Esophagus muscularis mucosa (tissue), 4 donors: ENCODE results near the genes RPS23 and HAPLN1.

DNA sequence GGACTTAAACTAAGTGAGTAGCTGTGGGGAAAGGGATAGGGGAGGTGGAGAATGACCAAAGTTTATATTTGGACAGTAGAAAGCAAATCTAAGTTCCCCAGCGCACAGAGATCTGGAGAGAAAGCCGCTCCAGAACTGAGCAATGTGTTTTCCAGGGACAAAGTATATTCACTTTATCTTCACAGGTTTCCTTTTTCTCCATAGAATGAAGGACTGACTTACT, 22.5 kb upstream of the MSH3 start:
- PRO-cap, result no peak
- RAMPAGE, long total RNA, 4 experiments, result no peak in any of the 4 experiments

GRCh38 chr5:80985492-80985984, 25.4 kb downstream of the RASGRF2 start:
- PRO-cap, result bidirectional peak, plus-strand start at chr5:80985804, minus-strand start at chr5:80985691
- RAMPAGE, long total RNA, 4 experiments, result no peak in any of the 4 experiments

DNA sequence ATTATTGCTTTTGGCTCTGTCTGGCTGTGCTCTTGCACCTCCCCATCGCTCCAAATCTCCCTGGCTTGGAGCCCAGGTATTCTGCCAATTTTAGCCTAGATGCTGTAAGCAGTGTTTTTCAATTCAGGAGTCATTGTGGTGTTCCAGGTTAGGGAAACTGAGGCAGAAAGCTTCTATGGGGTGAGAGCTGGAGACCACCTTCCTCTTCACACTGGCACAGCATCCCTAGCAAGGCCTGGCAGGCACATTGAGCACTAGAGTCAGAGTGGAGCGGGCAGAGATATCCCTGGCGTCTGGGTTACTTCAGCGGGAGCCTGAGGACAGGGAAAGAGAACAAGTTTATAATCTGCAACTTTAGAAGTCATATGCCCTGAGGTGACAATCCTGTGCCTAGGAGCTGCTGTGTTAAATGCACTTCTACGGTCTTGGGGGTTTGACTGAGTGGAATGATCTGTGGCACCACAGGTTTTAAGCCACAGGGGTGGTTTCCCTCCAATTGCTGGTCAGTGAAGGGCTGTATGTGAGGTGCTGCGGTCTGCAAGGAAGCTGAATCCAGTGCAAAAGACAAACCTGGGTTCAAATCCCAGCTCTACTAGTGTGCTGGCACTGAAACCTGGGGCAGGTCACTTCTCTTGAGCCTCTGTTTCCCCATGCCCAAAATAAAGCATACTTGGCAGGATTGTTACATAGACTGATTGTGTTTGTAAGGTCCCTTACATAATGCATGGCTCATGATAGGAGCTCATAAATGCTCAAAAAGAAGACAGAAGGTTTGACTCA, 2.9 kb downstream of the CKMT2 start:
- PRO-cap, result no peak
- RAMPAGE, long total RNA, 4 experiments, result no peak in any of the 4 experiments

GRCh38 chr5:81632396-81633278, 118.3 kb downstream of the SSBP2 start:
- PRO-cap, result no peak
- RAMPAGE, long total RNA, 4 experiments, result no peak in any of the 4 experiments

GRCh38 chr5:81726651-81727126, 24.2 kb downstream of the SSBP2 start:
- PRO-cap, result no peak
- RAMPAGE, long total RNA, 4 experiments, result no peak in any of the 4 experiments

- PRO-cap, result bidirectional peak, plus-strand start at chr5:81850772, minus-strand start at chr5:81850584
- RAMPAGE, long total RNA, 4 experiments, result no peak in any of the 4 experiments
Observed at GRCh38 chr5:81850314-81851018, 99.6 kb upstream of the SSBP2 start.

DNA sequence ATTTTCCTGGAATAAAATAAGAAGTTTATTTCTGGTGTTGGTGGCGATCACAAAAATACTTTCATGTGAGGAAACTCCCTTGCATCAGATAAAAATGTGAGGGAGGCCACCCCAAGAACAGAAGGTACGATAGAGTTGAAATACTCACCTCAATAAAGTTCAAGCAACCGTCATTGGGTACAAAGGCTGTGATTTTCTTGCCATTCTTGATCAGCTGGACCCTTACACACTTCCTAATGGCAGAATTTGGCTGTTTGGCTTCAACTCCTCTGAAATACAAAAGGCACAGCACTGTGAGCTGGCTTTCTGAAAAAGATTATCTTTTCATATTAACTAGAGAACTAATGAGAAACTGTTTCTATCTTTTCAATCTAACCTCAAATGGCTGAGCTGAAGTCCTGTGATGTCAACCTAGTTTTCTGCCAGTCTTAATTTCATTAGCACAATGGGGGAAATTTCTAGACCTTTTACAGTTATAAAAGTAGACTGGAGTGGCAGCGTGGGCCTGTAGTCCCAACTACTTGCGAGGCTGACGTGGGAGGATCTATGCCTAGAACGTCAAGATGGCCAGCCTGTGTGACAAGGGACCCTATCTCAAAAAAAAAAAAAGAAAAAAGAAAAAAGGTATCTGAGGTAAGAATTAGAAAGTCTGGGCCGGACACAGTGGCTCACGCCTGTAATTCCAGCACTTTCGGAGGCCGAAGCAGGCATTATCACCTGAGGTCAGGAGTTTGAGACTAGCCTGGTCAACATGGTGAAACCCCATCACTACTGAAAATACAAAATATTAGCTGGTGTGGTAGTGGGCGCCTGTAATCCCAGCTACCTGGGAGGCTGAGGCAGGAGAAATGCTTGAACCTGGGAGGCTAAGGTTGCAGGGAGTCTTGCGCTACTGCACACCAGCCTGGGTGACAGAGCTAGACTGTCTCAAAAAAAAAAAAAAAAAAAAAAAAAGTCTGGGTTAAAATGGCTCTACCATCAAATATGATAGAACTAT, 1.6 kb downstream of the RPS23 start:
- PRO-cap, result no peak
- RAMPAGE, long total RNA, 4 experiments, result no peak in any of the 4 experiments

DNA sequence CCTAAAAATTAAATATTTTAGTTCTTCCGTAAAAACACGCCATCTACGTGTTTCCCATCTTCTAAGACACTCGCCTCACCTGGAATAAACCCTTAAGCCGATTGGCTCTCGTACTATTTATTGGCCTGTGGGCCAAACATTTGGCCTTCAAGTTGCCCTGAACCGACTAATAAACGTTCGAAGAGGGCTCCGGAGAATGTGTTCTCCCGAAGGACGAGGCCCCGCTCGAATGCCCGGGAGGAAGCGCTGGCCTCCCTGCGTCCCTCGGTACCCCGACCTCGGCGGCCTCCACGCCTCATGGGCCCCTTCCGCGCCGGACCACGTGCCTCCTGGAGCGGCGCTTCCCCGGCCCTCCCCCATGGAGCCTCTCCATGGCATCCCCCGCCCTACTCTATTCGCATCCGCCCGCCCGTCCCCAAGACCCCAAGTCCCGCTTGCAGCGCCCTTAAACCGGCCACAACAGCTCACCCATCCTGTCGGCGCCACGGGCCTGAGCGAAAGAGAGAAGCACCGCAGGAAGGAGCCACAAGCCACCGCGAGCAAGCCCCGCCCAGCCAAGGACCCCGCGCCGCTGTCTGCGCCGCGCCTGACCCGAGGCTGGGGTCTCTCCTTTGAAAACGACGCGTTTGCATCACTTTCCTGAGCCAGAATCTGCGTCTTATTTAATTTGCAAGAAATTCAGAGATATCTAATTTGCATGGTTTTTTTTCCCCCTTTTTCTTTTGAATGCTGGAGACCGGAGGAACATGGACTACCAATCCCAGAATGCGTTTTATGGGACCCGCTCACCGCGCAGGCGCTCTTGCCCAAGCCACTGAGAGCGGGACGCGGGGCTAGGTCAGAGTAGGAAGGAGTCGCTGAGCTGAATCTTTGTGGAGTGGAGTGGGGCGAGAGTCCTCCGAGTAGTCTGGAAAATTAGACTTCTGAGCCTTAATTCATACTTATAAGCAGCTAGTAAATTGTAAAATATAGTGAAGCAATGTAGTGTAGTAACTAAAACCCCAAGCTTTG, at the start of gene RPS23:
TSS of gene RPS23 (minus strand) at position 503 of the 1,011 bp plus-strand sequence.
- PRO-cap, result bidirectional peak, plus-strand start at position 854 of the sequence, minus-strand start at position 503 of the sequence
- RAMPAGE, long total RNA, 4 experiments, result start-site peak on the plus strand in 2 of 4 experiments, centred at position 816 of the sequence, 10 to 18 reads per replicate; start-site peak on the minus strand in 4 of 4 experiments, centred at positions 502 to 508 of the sequence, 17,751 to 47,850 reads per replicate

- PRO-cap, result no peak
- RAMPAGE, long total RNA, 4 experiments, result no peak in any of the 4 experiments
Observed at GRCh38 chr5:82348592-82349189, 70.5 kb upstream of the RPS23 start.

GRCh38 chr5:82356728-82357822, 78.9 kb upstream of the RPS23 start:
- PRO-cap, result unidirectional peak, plus-strand start at chr5:82357552
- RAMPAGE, long total RNA, 4 experiments, result no peak in any of the 4 experiments

DNA sequence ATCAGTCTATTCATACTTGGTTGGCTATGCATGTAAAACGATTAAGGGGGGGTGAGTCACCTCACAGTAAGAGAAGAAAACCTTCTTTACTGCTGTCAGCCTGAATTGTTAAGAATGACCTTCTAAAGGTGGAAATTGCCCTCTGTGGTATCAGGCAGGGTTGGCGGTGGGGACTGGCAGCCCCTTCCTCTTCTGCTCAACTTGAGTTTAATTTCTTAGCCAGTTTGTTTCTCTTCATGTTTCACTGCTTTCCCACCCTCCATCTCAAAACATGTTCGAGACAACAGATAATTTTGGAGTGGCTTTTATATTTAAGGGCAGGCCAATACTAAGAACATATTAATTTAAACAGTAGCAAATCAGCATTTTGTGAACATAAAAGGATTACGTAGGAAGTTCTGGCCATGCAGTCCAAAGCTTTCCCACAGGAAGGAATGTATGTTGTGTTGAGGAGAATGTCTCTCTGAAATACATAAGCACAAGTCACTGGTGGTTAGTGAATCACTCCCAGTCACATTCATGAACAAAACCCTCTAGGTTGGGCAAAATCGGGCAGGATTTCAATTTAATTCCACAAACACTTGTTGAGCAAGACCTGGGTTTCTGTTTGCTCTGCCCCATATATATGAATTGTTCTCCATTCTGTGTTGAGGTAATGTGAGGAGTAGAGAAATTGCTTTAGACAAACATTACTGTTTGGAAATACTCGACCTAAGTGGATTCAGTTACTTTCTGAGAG, 127.3 kb upstream of the RPS23 start:
- PRO-cap, result no peak
- RAMPAGE, long total RNA, 4 experiments, result no peak in any of the 4 experiments

GRCh38 chr5:82470648-82471117, 192.5 kb upstream of the RPS23 start:
- PRO-cap, result unidirectional peak, plus-strand start at chr5:82470892
- RAMPAGE, long total RNA, 4 experiments, result no peak in any of the 4 experiments

GRCh38 chr5:83055399-83056164, 21.6 kb downstream of the TMEM167A start:
- PRO-cap, result no peak
- RAMPAGE, long total RNA, 4 experiments, result no peak in any of the 4 experiments

DNA sequence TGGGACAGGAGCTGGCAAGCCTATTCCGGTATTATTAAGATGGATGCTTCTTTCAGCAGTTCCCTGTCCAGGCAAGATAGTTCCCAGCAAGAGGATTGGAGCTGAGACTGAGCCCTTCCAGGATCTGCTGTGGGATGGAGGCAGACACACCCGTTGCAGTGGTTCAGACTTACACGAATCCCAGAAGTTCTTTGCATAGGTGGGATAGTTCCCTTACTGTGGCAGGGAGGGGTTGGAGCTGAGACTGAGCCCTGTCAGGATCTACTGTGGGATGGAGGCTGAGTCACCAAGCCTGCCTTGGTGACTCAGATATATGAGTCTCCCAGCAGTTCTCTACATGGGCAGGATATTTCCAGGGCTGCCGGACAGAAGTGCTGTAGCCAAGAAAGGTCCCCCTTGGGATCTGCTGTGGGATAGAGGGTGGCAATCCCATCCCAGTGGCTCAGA, 18.5 kb downstream of the XRCC4 start:
- PRO-cap, result no peak
- RAMPAGE, long total RNA, 4 experiments, result no peak in any of the 4 experiments

DNA sequence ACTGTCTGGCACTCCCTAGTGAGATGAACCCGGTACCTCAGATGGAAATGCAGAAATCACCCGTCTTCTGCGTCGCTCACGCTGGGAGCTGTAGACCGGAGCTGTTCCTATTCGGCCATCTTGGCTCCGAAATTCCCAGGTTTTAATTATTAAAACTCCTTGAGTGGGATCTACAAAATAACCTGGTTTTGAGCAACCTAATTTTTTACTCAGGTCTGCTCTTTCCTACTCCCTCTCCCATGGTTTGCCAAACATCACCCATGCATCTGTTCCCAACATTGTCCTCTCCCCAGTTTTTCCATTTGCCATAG, 7.9 kb upstream of the VCAN start:
- PRO-cap, result no peak
- RAMPAGE, long total RNA, 4 experiments, result no peak in any of the 4 experiments

DNA sequence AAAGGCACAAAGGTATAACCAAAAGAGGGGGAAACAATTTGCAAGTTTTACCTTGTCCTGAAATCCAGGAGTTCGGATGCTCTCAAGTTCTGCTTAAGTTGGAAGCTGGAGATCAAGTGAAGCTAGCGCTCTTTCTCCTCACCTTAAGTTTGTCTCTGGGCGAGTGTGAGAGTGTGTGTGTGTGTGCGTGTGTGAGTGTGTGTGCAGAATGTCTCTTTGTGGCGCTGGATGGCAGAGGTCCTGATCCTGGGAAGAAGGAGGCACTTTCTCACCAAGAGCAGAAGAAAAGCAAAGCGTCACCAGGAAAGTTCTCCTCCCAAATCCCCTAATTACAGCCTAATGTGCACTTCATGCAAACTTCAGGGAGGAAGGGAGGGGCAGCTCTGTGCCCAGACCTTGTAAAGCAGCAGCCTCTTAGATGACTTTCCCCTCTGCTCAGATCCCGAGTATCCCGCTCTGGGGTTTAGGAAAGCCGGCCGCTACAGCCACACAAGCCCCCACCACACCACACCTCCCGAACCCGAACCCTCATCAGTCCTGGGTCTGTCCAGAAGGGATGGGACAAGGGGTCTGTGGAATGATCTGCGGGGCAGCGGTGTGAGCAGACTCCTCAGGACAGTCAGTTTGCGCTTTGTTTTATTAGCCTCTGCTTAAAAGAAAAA, at the start of gene HAPLN1:
TSS of gene HAPLN1 (minus strand) at position 118 of the 662 bp plus-strand sequence.
- PRO-cap, result no peak
- RAMPAGE, long total RNA, 4 experiments, result start-site peak on the minus strand in 1 of 4 experiments, centred at position 317 of the sequence, 12 reads per replicate

- PRO-cap, result no peak
- RAMPAGE, long total RNA, 4 experiments, result no peak in any of the 4 experiments
Observed at GRCh38 chr5:84382999-84383446, 1.7 kb downstream of the EDIL3 start.

DNA sequence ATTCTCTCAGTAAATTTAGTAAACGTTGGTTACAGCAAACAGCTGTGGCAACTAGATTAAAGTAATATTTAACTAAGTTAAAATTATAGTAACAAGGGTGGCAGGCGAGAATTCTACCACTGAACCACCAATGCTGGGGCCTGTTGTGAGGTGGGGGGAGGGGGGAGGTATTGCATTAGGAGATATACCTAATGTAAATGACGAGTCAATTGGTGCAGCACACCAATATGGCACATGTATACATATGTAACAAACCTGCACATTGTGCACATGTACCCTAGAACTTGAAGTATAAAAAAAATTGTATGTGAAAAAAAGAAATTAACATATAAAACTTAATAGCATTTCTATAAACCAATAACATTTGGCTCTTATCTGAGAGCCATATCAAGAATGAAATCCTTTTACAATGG, 245.0 kb upstream of the COX7C start:
- PRO-cap, result no peak
- RAMPAGE, long total RNA, 4 experiments, result no peak in any of the 4 experiments

GRCh38 chr5:86570635-86571071, 47.1 kb upstream of the COX7C start:
- PRO-cap, result no peak
- RAMPAGE, long total RNA, 4 experiments, result no peak in any of the 4 experiments

- PRO-cap, result no peak
- RAMPAGE, long total RNA, 4 experiments, result no peak in any of the 4 experiments
Observed at GRCh38 chr5:86620090-86621010, 2.6 kb downstream of the COX7C start.